Left common carotid artery plus branches (tissue), 1 donor: ENCODE measurements around a stretch of chr5.

DNA sequence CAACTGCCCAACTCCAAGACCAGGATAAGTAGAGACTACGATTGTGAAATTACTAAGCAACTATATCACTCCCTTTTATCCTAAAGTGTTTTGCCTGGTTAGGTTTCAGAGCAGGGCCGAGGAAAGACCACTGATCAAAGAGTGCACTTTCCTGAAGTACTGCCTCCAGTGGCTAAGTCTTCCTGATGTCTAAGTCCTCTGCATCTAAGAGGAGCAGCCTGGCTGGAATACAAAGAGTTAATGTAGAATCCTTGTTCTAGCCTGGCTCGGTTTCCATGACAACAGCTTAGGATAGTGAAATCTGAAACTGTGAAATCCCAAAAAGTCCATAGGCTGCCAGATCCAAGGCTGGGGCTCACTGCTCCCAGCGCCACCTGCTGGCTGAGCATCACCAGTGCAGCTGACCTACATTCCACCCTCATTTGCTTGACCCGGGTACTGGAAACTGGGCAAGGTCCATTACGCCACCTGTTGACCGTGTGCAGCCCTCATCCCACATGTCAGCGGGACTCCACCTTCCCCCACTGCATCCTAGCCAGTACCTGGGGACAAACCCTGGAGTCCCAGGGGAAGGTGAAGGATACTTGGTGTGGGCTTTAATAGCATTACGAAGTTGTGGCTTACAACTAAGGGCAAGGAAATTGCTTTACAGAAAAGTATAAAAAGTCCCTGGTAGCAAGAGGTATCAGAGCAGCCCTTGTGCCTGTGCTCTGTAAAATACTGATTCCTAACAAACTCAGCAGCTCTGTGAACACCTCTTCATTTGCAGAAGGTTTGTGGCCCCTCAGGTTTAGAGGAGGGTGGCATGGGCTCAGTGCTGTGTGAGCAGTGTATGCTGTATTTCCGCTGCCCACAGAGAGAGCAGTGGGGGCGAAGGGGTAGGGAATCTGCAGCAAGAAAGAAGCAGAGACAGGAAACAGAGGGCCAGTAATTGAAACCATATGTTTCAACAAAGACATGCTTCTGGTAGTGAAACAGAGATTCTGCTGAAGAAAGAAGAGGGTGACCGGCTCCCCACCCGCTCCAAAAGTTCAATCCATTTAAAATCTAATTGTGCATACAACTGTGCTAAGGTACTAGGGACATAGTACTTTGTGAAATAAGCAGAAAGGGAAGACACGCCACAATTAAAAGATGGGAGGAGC is 36.0 kb downstream of the PCDHGC5 start:
- PRO-cap: no peak

DNA sequence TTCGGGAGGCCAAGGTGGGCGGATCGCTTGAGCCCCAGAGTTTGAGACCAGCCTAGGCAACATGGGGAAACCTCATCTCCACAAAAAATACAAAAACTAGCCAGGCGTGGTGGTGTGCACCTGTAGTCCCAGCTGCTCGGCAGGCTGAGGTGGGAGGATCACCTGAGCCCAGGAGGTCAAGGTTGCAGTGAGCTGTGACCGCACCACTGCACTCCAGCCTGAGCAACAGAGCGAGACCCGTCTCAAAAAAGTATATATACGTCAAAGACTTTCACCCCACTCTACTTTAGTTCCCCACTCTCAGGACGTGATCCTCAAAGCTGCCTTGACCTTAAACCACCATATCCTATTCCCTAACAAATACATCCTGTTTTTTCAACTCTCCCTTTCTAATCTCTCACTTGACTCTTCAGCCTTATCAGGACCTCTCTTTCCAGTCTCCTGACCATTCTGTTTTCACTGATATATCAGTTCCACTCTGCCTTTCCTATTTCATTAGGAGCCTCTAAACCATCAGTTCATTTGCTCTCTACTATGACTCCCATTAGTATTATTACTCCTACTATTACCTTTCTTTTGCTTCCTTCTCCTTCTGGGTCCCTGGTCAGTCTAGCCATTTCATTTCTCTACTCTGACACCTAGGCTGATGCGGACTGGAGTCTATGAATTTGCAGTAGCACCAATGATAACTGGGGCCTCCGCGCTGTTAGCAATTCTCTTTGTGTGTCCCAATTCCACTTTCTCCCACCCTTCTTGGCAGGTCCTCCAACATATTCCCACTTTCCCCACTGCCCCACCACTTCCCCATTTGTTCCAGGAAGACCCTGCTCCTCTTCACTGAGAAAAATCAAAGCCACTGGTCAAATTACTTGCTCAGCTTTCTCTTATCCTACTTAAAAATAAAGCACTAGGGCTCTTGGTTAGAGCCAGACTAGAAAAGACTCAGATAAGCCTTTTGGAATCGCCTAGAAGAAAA is 41.2 kb downstream of the PCDHGC5 start:
- PRO-cap: no peak

- PRO-cap: no peak
Measured at GRCh38 chr5:141669394-141669835, 12.6 kb downstream of the ARAP3 start.

DNA sequence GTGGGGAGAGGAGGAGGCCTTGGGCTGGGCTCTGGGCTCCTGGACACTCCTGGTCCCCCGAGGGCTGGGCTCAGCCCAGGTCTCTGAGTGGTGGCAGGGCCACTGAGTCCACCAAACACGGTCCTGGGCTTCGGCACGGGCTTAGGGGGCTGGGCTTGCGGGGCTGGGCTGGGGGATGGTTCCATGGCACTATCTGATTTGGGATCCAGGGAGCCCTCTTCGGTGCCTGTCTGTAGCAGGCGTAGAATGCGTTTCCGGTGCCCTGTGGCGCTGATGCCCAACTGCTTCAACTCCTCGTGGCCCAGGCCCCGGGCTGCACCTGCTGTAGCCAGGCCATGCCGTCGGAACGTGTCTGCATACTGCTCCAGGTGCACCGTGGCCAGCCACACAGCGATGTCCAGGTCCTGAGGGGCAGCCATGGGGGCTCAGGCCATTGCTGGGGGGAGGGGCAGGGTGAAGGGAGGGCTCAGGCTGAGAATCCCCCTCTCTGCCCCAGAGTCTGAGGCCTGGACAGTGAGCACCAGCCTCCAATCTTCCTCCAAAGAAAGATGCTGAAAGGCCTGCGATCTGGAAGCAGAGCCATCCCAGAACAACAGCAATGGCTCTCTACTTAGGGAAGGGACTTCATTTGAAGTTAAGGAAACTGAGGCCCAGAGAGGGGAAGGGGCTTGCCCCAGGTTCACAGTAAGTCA is 1.8 kb downstream of the ARAP3 start:
- PRO-cap: no peak

DNA sequence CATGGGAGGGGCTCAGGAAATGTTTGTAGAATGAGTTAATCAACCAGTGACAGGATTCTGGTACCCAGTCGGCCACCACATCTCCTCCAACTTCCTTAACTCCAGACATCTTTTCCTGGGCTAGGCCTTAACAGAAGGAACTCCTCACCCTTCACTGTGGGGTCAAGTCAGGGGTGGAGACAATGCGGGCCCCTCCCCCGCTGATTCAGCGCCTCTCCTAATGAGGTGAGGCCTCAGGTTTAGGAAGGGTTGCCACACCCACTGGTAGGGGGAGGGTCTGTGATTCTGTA is 29.3 kb downstream of the PCDH1 start:
- PRO-cap: unidirectional peak, plus-strand start at position 67 of the sequence

DNA sequence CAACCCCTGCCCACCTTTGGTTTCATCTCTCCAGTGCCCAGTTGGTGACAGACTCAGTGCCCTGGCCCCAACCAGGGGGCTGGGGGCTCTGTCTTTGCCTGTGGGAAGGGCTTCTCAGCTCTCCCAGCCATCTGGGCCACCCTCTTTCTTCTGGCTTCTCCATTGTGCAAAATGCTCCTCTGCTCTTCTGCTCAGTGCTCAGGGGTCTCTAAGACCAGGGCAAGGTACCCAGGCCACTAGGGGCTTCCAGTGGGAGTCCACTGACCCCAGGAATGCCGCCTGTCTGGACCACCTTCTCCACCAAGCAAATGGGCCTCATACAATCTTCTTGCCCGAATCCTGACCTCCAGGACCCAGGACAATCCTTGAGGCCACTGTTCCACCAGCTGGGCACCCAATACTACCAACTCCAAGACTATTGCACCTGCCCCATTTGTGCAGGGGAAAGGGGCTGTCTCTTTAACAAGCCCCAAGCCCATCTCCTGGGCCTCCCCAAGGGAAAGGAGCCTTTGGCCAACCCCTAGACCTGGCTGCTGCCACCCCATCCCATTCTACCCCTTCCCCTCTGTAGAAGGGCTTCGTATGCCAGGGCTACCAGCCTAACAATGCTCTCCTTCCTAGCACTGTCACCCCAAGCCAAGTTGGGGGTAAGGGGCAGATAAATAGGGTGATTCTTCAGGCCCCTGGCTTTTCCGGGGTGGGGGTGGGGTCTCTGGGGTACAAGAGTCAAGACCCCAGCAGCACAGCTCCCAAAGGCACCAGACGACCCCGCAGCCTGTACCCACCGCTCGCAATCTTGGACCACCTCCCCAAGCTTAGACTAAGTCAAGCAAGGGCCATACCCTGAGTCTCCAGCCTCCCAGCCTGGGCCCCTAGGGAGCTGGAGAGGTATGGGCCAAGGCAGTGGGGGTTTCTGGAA is 26.3 kb downstream of the PCDH1 start:
- PRO-cap: no peak

GRCh38 chr5:141870342-141870738 is 7.9 kb downstream of the PCDH1 start:
- PRO-cap: no peak

DNA sequence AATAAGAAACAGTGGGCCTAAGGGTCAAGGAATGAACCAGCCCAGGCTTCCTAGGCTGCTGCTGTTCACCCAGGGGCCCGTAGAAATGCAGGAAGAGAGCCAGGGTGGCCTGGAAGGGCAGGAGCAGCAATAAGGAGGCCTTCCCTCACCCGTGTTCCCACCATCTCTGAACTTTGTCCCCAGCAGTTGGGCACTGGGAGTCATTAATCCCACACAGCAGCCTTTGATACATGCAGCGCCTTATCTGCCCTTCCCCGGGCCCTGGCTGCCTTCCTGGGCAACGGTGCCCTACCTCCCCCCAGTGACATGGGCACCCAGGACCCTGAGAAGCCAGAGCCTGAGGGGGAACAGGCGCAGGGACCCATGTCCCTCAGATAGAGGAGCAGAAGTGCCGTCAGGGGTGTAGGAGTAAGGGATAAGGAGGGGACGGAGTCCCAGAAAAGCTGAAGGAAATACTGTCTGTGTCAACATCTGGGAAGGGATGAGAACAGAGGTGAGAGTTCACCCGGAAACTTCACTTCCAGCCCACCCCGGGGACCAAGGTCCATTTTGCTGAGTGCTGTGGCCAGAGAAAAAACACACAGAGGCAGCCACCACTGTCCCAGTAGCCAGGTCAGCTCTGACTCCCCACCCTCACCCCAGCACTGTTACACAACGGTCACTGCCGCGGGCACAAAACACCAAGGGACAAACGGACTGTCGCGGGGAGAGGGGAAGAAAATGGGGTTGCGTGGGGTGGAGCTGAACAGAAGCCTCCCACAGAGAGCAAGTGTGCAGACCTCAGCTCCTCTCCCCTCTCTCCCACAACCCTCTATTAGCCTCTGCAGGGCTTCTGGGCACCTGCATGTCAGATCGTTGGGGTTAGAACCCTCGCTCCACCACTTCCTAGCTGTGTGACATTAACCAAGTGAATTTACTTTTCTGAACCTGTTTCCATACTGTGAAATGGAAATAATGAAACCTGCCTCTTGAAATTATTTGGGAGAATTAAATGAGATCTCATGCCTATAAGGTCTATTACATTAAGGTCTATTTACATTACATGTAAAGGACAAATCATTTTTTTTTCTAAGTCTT is 3.7 kb downstream of the PCDH1 start:
- PRO-cap: no peak

- PRO-cap: no peak
Measured at GRCh38 chr5:141877736-141878097, 493 bp downstream of the PCDH1 start.

DNA sequence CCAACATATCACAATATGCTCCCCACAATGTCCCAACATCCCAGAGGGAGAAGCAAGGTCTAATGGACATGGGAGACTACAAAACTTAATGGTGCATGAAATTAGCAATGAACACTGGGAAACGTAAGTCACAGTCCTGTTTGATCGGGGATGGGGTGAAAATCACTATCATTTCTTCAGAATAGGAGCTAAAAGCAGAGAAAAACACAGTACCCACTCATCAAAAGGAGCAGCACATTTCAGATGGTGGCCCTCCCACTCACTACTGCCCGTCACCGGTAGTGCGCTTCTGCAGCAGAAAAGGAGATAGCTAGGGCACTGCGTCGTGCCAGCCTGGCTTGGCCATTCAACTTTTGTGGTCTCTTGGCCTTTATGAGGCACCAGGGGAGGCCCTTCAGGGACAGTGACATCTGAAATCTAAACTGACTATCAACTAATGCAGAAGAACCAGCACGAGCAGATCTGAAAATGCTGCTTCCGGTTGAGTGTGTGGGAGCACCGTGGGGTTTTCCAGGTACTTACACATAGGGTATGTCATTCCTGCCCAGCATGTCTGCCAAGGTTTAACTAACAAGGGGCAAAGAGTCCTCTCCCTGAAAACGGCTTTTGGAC is 20.4 kb upstream of the NDFIP1 start:
- PRO-cap: no peak

DNA sequence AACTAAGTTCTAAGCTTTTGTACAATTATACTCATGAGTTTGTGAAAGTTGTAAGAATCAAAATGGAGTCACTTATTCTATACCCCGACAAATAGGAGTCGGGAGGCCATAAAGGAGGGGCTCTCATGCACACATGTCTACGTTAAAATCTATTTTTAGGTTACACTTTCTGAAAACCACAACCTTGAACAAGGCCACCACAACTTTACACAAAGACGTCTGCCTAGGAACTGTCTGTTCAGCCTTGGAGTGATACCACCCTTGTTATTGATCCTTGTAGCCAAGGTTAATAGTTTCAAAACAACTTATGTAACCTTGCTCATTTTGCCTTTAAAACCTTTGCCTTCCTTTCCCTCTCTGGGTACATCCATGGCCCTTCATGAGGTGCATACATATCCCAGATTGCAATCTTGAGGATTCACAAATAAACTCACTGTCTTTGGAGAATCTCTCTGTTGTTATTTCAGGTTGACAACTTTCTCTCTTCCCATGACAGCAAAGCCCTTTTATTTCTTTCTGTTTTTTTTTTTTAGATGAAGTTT is 4.0 kb upstream of the NDFIP1 start:
- PRO-cap: no peak

DNA sequence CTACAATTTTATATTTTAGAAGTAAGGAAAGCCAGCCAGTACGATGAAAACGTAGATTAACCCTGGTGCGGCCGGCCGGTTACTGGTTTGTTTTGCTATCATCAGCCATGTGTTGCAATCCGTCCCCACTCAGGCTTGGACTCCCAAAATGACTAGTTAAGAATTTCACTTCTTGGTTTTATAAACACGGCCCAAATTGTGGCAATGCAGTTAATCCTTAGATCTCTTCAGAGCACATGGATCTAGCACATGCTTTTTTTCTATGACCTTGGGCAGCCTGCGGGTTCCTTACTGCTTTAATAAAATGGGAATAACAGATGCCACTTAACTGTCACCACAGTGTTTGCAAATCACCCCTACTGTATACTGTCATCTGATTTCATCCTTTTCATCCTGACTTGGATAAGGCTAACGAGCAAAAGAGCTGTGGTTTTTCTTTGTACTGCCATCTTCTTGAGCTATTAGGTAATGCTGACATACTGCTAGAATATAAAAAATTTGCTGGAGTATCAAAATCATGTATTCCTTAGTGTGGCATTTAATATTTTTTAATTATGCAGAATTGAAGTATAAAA is 1.5 kb downstream of the NDFIP1 start:
- PRO-cap: no peak

DNA sequence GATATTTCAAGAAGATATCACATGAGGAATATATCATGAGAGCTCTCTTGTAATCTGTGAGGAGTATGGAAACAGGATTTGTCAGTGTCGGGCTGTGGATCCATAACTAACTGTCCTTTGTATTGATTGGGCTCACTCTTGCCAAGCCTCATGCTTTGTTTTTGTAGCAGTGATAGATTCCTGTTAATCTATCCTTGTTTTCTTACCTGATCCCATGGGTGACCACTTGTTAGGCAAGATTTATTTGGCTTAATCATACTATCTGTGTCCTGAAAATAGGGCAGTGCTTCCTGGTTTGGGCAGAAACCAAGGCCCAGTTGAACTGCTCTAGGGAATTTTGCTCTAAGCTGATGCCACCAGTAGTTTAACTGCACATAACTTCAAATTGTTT is 6.1 kb downstream of the NDFIP1 start:
- PRO-cap: no peak

DNA sequence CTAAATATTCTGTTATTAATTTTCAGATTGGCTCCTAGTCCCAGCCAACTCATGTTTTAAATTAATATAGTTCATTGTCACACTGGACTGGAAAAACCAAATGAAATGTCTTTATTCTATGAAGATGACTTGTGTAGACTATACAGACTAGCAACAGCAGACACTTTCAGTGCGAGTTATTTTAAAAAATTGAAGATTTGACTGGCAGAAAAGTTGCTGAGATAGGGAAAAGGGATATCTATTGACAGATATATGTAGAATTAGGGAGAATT is 21.5 kb downstream of the NDFIP1 start:
- PRO-cap: no peak

- PRO-cap: no peak
Measured at GRCh38 chr5:142408750-142409230, 84.0 kb upstream of the SPRY4 start.

GRCh38 chr5:142441491-142442139 is 116.8 kb upstream of the SPRY4 start:
- PRO-cap: no peak

DNA sequence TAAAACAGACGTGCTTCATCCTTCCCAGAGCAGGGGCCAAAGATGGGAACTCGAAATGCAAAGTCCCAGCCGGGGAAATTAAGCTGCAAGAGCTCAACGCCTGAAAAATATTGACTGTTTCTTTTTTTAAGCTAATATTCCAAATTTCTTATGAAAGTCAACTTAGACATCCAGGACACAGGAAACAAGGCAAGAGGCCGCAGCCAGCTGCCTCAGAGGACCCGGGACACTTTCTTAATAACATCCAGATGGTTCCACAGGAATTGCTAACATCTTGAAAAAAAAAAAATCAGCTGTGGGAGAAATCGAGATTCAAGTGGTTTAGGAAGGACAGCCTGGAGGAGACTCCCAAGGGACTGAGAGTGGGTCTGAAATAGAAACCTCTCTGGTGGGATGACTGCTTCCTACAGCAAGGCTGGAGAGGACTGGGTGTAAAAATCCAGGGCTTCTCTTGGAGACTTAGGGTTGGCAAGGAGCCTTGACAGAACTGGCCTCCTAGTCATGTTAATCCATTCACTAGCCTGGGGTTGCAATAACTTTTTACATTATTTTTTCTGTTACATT is 144.8 kb downstream of the FGF1 start:
- PRO-cap: no peak

DNA sequence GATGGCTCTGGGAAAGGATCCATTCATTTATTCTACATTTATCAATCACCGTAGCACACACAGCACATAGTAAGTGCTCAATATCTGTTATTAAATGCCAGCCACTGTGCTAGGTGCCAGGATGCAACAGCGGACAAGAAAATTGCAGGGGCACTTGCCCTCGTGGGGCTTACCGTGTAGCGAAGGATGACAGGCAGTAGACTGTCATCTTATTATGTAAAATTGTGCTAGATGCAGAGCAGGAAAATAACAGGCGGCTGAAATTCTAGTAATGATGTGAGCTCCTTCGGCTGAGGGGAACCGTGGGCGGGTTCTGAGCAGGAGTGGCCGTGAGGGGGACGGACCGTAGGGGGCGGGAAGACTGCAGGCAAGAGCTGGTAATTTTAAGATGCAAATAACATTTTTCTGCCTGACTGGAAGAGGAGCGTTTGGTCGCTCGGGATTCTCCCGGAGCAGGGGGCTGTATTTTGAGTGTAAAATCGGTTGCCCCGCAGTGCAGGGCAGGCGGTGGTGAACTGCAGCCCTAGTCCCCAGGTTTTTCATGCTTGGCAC is 620 bp upstream of the ARHGAP26 start:
- PRO-cap: no peak

DNA sequence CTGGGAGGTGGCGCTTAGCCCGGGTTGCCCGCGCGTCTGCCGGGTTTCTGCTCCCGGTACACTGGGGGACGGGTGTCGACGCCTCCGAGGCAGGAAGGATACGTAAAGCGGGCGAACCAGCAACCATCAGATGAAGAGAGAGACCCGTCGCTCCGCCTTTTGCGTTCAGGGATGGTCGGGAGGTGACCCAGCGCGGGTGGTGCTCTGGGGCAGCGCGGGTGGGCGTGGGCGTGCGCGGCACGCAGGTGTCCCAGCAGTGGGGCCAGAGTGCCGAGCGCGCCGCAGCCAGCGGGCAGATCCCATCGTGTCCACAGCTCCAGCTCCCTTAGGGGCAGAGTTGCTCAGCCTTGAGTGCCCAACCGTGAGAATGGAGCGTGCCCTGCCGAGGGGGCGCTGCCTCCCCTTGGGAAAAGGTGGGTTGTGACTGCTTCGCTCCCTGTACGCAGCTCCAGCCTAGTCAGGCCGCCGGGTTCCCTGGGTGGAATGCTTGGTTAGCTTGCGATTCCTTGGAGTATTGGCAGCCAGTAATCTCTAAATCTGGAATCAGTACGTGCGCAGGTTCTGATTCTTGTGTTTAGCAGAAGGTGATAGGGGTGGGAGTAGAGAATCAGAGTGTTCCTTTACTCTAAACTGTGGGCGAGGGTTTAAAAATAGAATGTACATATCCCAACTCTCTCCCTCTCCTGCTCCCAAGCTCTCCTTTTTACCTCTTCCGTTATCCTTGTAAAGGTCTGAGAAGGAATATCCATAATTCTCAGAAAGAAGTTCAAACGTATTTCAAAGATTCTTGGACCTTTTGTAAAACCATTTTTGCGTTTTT is 996 bp downstream of the ARHGAP26 start:
- PRO-cap: bidirectional peak, plus-strand start at position 265 of the sequence, minus-strand start at position 38 of the sequence; unidirectional peak, minus-strand start at position 485 of the sequence

DNA sequence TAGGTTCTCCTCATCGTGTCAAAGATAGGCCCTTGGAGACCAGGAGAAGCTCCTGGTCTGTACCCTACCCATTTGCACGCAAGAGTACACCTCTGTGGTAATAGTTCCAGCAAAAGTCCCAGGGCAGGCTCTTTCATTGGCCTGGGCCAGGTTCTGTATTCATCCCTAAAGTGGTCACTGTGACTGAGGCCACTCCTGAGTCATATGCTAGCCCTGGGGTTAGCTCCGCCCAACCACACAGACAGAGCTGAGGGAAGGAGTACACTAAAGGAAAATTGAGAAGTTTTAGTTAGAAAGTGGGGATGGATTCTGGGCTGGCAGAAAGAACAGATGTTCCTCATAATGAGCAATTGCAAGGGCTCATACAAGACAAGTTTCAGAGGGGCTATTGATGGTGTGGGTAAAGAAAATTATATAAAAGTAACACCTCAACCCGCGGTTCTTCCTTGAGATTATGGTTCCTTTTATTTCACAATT is 206.7 kb downstream of the ARHGAP26 start:
- PRO-cap: no peak